Metastatic Breast Carcinoma in the Ovary (tissue), 3 donors: ENCODE measurements around a stretch of chr3.

DNA sequence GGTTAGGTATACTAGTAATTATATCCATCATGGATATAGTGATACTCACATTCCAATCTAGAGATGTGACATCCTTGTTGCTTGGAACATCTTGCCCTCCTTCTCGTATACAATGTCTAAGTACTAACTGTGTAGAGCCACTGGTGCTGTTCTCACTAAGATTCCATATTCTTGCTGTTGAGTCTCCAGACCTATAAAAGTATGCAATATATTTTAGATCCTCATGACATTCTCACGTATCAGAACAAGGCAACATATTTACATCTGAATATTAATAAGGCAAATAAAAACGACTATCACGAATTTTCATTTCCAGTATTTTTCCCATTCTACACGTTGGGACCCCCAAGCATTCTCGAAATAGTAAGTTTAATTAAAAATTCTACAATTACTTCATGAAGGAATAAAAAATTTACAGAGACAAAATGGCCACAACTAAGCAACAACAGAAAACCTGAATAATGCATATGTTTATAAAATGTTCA lies 147.3 kb downstream of the TBL1XR1 start:
- PRO-cap, 3 experiments = no peak in any of the 3 experiments

DNA sequence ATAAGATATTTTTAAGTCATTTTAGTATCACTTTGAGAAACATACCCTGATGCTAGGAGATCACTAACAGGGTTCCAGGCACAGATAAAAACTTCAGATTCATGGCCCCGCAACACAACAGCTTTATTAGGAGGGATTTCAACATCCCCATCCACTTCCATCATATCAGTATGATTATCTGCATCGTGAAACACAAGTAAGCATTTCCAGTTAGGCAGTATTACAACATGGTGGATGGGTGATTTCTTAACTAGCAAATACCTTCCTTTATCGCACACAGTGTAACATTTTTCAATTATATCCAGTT lies 146.9 kb downstream of the TBL1XR1 start:
- PRO-cap, 3 experiments = no peak in any of the 3 experiments

- PRO-cap, 3 experiments = no peak in any of the 3 experiments
Measured at GRCh38 chr3:177074370-177075042, 122.8 kb downstream of the TBL1XR1 start.

GRCh38 chr3:177116220-177117130 lies 80.8 kb downstream of the TBL1XR1 start:
- PRO-cap, 3 experiments = no peak in any of the 3 experiments

DNA sequence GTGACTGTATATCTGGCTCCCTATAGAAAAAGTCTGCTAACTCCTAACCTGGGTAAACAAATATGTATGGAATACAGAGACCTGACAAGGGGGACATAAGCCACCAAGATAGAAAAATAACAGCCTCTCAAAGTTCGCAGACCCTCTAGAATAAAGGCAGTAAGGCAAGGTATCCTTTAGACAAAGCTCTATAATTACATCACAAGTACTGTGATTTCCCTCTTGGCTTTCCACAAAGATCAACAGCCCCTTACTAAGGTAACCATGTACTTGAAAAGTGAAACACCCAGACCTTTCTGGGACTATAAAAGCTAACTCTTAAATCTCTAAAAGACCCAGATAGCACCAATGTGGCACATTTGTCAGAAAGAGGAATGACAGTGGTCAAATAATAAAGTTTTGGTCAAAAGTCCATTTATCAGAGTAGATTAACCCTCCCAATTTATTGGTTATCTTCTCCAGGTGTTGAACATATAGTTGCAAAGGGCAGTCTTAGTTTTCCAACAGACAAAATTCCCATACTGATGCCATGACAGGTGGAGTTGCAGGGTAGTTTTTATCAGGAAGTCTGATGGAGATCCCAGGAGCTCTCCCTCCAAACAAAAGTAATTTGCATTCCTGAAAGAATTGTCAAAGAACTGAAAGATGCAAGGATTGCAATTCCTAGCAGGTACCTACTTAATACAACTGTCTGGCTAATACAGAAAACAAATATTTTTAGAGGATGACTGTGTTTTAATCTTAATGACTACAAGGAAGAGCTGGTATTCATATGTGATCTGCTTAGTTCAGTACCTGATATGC lies 51.7 kb downstream of the TBL1XR1 start:
- PRO-cap, 3 experiments = no peak in any of the 3 experiments

- PRO-cap, 3 experiments = no peak in any of the 3 experiments
Measured at GRCh38 chr3:177279057-177279474, 81.8 kb upstream of the TBL1XR1 start.

GRCh38 chr3:177665467-177666309 lies 468.4 kb upstream of the TBL1XR1 start:
- PRO-cap, 3 experiments = no peak in any of the 3 experiments

DNA sequence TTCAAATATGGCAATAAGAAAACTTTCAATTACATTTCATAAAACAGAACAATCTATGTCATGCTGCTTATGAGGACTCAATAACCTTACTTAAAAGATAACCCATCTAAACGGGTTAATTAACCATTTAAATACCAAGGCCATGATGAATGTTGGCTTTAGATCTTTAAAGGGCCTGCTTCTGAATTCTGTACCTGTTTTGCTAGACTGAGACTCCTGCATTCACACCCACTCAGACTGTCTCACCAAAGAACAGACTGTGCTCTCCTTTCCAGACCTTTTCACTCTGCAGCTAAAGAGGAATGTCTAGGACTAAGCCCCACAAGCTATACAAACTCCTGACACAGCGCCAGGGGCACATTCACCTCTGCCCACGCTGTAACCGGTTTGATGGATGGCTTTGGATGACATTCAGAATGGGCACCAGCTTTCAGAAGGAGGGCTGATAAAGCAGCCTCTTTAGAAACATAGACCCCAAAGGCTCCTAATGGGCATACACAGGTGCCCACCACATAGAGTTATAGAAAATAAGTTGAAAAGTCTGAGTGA lies 200.0 kb downstream of the KCNMB2 start:
- PRO-cap, 3 experiments = no peak in any of the 3 experiments

- PRO-cap, 3 experiments = no peak in any of the 3 experiments
Measured at GRCh38 chr3:179019837-179020563, 51.6 kb downstream of the ZMAT3 start.

DNA sequence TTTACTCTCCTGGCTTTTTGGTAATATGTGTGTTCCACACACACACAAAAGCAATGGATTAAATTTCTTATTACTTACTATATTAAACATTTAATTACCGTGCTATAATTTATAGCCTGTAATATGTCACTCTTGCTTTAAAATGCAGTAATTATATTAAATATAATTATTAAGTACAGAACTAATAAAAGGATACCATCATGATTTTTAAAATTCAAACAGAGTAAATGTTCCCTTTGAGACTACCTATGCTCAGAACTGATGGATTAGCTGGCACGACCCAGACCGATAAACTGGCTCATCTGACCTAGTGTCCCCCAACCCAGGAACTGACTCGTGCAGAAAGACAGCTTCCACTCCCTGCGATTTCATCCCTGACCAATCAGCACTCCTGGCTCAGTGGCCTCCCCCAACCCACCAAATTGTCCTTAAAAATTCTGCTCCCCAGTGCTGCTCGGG lies 1.4 kb upstream of the MFN1 start:
- PRO-cap, 3 experiments = no peak in any of the 3 experiments

GRCh38 chr3:179451868-179452625 lies 777 bp upstream of the GNB4 start:
- PRO-cap, 3 experiments = peak in 1 of 3 experiments; most common plus-strand start chr3:179452416 (in 1); most common minus-strand start chr3:179451970 (in 1)

- PRO-cap, 3 experiments = no peak in any of the 3 experiments
Measured at GRCh38 chr3:179653784-179654102, 903 bp downstream of the USP13 start.

DNA sequence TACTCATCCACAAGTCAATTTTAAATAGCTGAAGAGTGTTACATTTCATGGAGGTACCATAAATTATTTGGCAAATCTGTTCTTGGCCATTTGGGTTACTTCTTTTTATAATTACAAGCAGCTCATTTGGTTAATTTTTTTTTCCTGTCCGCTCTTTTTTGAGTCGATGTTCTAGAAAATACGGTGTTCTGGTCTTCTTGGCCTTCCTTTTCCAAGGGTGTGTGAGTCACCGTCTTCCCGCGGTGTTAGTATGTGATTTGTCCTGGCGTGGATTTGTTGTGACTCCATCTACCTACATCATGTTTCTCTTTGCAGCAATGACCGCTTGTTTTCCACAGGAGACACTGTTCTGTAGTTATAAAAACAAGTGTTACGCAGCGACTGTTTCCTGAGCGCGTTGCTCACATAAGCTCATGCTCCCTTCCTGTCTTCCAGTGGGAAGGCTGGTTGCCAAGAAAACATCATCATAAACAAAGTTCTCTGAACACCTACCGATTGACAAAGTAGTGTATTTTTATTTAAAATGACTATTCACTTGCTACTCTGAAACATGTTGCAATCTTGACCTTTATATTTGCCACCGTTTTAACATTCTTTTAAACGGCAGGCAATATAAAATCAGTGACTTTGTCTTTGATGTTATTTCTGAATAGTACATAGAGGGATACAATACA lies 18.9 kb downstream of the USP13 start:
- PRO-cap, 3 experiments = peak in 1 of 3 experiments; most common minus-strand start position 223 of the sequence (in 1)

- PRO-cap, 3 experiments = no peak in any of the 3 experiments
Measured at GRCh38 chr3:179731432-179732177, 78.8 kb downstream of the USP13 start.

GRCh38 chr3:179779482-179780116 lies 126.8 kb downstream of the USP13 start:
- PRO-cap, 3 experiments = no peak in any of the 3 experiments

GRCh38 chr3:180868246-180868918 lies 44.1 kb upstream of the FXR1 start:
- PRO-cap, 3 experiments = no peak in any of the 3 experiments

DNA sequence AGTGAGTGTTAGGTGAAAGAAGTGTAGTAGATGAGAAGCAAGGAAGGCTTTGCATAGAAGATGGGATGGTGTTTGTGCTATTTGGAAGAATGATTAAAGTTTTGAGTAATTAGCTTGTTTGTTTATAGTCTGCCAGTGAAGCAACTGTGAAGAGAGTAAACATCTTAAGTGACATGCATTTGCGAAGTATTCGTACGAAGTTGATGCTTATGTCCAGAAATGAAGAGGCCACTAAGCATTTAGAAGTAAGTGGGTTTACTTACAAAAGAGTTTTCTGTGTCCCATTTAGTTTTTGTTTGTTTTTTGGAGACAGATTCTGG lies 36.6 kb downstream of the FXR1 start:
- PRO-cap, 3 experiments = no peak in any of the 3 experiments

DNA sequence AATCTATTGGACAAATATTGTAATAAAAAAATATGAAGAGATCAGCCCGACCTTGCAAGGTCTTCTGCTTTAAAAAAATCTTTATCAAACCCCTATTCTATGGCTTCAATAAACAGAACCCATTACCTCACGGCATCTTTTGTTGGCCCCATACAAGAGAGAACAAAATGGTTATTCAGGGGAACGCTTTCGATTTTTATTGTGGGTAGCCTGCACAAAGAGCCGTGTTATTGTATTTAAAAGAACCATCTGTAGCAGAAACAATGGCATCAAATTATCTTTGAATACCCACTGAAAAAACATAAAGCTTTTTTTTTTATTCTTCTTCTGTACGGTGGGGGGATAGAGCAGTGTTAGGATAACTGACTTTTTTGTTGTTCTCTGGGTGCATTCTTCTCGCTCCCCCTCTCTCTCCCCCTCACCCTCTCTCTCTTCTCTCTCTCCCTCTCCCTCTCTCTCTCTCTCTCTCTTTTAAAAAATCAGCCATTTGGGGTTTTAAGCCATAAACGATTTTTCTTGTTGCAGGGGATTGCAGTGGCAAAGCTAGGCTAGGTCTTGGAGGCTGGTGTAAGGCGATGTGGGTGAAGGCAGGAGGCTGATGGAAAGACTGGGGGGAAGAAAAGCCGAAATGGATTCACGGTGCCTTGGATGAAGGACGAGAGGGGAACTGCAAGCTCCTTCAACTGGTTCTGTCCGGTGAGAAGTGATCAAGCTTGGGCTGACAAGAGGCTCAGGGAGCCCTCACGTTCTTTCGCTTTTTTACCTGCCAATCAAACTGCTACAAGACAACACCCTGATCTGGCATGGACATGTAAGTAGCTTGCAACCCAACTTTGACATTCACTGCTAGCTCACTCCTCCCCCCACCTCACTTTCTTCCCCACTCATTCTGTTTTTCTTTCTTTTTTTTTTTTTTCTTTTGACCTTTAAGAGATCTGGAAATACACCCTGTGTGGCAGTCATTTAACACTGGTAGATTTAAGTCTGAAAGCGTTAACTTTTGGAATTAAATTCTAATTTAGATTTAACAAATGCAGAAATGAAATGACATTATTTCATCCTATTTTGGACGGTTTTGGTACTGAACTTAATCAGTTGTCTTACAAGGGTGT lies 12.3 kb upstream of the SOX2 start:
- PRO-cap, 3 experiments = no peak in any of the 3 experiments

DNA sequence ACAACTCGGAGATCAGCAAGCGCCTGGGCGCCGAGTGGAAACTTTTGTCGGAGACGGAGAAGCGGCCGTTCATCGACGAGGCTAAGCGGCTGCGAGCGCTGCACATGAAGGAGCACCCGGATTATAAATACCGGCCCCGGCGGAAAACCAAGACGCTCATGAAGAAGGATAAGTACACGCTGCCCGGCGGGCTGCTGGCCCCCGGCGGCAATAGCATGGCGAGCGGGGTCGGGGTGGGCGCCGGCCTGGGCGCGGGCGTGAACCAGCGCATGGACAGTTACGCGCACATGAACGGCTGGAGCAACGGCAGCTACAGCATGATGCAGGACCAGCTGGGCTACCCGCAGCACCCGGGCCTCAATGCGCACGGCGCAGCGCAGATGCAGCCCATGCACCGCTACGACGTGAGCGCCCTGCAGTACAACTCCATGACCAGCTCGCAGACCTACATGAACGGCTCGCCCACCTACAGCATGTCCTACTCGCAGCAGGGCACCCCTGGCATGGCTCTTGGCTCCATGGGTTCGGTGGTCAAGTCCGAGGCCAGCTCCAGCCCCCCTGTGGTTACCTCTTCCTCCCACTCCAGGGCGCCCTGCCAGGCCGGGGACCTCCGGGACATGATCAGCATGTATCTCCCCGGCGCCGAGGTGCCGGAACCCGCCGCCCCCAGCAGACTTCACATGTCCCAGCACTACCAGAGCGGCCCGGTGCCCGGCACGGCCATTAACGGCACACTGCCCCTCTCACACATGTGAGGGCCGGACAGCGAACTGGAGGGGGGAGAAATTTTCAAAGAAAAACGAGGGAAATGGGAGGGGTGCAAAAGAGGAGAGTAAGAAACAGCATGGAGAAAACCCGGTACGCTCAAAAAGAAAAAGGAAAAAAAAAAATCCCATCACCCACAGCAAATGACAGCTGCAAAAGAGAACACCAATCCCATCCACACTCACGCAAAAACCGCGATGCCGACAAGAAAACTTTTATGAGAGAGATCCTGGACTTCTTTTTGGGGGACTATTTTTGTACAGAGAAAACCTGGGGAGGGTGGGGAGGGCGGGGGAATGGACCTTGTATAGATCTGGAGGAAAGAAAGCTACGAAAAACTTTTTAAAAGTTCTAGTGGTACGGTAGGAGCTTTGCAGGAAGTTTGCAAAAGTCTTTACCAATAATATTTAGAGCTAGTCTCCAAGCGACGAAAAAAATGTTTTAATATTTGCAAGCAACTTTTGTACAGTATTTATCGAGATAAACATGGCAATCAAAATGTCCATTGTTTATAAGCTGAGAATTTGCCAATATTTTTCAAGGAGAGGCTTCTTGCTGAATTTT lies 1.3 kb downstream of the SOX2 start:
- PRO-cap, 3 experiments = no peak in any of the 3 experiments

GRCh38 chr3:181952006-181952643 lies 240.4 kb downstream of the SOX2 start:
- PRO-cap, 3 experiments = no peak in any of the 3 experiments